ENCODE measurements around a stretch of chr10.

GRCh38 chr10:103600599-103601594 is 107.4 kb downstream of the NEURL1 start:
- RRBS, 2 experiments: no CpG with 5 or more reads among the region's 12 CpGs

- RRBS, 2 experiments: no CpG with 5 or more reads among the region's 6 CpGs
These were observed 155.6 kb downstream of the NEURL1 start for GRCh38 chr10:103649106-103649429.

- RRBS, 2 experiments: no CpG with 5 or more reads among the region's 15 CpGs
These were observed 173.7 kb downstream of the NEURL1 start for GRCh38 chr10:103666871-103667905.

GRCh38 chr10:103784878-103785346 is 70.5 kb downstream of the SH3PXD2A start:
- RRBS, 2 experiments: 93 to 100% methylated on average over 1 of the region's 8 CpGs

GRCh38 chr10:103831823-103832510 is 23.4 kb downstream of the SH3PXD2A start:
- RRBS, 2 experiments: no CpG with 5 or more reads among the region's 4 CpGs

DNA sequence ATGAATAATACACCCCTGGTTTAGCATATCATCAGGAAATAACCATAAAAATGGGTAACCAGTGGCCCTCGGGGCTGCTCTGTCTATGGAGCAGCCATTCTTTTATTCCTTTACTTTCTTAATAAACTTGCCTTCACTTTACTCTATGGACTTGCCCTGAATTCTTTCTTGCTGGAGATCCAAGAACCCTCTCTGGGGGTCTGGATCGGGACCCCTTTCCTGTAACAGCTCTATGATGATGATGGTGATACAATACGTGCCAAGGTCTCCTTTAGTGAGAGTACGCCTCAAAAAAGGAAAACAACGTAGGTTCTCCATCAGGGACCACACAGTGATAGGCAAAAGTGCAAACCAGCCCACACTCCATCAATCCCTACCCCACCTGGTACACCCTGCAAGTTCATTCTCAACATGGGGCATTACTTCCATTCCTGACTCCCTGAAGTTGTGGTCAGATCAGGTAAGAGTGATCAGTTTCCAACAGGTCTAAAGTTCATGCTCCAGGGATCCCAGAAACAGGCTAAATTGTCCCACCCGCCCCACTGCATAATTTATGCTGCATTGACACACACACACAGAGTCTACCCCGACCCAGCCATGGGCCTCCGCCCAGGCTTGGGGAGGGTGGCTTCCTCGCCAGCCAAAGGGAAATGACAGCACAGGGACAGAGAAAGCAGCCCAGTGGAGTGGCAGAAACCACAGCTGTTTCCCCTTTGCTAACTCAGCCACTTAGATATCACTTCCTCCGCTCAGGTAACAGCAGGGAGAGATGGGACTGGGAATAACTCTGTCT is 9.6 kb downstream of the SH3PXD2A start:
- RRBS, 2 experiments: no CpG with 5 or more reads among the region's 10 CpGs

- RRBS, 2 experiments: no CpG with 5 or more reads among the region's 2 CpGs
These were observed 1.6 kb downstream of the STN1 start for GRCh38 chr10:103916334-103916744.

DNA sequence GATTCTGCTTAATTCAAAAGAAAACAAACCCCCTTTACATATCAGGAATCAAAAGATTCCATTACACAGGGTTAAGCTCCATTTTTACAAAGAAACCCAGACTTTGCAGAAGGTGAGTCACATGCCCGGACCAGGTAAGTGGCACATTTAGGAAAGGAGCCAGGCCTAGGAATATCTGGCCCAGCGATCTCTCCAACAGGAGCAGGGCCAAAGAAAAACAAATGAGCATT is 1.1 kb downstream of the STN1 start:
- RRBS, 2 experiments: no CpG with 5 or more reads among the region's 2 CpGs

- RRBS, 2 experiments: no CpG with 5 or more reads among the region's 16 CpGs
These were observed 483 bp upstream of the SLK start for GRCh38 chr10:103966432-103966882.

DNA sequence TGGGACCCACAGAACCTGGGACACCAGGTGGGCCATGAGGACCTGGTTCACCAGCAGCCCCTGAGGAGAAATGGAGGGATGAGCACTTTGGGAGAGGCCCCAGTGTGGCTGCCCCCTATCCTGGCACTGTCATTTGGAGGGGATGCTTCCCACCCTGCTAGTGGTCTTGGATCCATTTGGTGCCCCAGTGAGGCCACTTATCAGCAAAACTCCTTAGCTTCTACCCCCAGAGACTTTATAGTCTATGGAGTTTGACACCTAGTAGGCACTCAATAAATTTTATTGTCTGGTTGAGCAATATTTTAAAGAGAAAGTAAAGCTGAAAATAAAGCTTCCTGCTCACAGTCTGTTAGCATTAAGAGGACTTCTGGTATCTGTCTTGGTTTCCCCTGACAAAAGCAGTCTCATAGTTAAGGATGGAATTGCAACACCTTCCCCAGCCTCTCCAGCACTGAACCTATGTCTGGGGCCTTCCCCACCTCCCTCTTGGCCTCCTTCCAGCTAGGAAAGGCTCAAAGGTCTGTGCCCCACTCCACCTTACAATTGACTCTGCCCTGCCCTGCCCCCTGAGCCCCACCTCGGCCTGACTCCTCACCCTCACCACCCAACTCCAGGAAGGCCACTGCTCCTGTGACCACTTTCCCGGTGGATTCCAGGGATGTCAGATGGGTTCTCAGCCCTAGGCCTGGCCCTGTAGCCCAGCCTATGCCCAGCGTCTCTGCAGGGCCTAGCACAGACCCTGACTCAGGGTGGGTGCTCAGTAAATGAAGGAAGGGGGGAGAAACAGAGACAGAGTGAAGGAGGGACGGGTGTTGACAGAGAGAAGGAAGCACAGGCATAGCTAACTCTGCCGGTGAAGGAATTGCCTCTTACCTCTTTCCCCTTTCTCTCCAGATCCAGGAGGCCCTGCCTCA is 33.3 kb downstream of the COL17A1 start:
- RRBS, 2 experiments: no CpG with 5 or more reads among the region's 5 CpGs

GRCh38 chr10:104064269-104064701 is 21.4 kb downstream of the COL17A1 start:
- RRBS, 2 experiments: no CpG with 5 or more reads among the region's 7 CpGs

GRCh38 chr10:104117605-104118412 is 4.2 kb upstream of the SFR1 start:
- RRBS, 2 experiments: no CpG with 5 or more reads among the region's 6 CpGs

GRCh38 chr10:104307299-104308152 is 30.7 kb downstream of the ITPRIP start:
- RRBS, 2 experiments: no CpG with 5 or more reads among the region's 7 CpGs

DNA sequence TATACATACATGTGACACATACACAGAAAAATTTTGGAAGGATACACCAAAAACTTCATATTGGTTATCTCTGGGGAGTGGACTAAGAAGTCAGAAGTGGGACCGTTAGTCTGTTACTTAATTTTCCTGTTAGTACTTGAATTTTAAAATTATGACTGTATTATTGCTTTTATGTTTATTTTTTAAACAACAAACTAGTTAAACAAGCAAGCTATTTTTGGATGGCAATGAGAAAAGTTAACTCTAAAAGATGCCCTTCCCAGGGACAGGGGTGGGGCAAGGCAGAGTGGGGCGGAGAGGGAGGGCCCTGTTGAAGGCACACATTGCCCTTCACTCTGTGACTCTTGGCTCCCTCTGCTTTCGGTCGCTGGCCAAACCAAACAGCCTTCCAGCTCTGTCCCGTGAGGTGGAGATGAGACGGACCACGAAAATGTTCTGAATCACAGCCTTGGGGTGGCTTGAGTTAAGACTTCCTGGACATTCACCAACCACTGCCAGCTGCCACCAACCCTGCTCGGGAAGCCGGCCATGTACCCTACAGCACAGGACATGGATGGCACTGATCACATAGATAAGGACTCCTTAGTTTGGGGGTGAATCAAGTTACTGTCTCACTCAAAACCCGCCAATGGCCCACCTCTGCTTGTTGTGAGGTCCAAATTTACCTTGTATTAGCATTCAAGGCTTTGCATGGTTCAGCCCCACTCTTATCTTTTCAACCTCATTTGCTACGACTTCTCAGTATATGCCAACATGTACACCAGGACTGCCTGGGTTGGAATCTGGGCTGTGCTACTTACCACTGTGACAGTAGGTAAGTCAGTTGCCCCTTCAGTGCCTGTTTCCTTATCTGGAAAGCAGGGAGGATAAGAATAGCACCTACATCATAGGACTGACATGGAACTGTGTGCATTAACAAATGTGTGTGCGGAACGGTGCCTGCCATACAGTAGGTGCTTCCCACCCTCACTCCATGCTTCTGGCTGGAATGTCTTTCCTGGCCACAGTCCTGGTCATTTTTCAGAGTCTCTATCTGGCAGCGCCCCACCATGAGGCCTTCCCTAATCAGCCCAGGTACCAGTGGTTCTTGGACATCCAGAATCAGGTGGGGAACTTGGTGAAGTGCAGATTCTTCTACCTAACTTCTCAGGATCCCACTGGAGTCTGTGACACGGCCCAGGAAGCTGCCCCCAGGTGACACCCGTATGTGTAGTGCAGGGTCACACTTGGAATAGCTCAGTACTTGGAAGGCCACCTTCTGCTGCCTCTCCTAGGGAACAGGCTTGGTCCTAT is 28.1 kb downstream of the ITPRIP start:
- RRBS, 2 experiments: no CpG with 5 or more reads among the region's 16 CpGs

DNA sequence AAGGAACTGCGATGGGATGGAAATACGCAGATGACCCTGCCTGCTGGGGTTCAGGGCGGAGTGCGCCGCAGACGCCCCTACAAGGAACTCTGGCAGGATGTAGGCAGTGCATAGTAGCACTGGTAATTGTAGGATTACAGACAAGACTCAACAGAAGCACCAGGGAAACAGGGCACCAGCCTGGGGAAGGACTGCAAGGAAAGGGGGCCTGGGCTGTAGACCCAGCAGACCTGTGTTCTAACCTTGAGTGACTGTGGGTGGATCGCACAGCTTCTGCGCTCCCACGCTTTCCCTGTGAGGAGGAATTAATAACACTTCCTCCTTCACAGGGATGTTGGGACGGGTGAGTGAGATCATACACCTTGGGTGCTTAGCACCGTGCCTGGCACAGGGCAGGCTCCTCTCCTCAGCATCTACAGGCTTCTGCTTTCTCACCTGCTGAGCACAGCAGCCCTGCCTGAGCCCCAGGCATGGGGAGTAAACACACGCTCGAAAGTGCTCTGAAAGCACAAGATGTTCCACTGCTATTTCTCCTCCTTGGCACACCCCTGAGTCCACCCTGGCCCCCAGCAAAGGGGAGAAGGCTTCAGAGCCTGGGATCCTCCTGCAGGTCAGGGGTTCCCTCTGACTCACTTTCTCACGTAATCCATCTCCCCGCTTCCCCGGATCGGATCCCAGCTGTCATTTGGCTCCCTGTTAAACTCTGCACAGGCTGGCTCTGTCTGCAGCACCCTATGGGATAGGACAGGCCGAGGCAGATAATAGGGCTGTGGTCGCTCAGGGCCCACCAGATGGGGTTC is 19.2 kb downstream of the ITPRIP start:
- RRBS, 2 experiments: no CpG with 5 or more reads among the region's 19 CpGs

DNA sequence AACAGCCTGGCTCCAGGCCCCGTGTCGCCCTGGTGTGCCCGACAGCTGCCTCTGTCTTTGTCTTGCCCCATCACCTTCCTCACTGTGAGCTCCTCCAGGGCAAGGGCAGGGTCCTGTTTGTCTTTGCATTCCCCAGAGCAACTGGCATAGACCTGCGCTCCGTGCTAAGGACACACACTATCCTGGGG is 10.5 kb downstream of the ITPRIP start:
- RRBS, 2 experiments: no CpG with 5 or more reads among the region's 5 CpGs

DNA sequence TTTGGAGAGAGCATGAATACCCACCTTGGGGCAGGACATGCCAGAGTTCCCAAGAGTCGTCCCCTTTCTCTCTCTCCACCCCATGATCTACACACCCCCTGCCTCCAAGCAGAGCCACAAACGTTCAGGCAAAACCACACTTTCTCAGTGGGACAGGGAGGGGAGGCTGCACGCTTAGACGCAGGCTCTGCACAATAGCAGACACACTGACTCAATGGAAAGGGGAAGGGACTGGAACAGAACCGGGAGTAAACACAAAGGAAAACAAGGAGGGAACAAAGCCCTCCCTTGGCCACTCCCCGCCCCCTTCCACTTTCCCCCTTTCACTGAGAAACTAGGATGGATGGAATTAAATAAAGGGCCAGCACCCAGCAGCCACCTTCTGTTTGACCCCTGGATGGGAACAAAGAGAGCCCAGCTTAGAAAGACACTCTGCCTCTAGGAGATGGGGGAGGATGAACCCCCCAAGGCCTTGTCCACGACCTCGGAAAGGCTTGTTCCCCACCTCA is 9.9 kb downstream of the ITPRIP start:
- RRBS, 2 experiments: no CpG with 5 or more reads among the region's 8 CpGs

- RRBS, 2 experiments: no CpG with 5 or more reads among the region's 3 CpGs
These were observed 1003.2 kb downstream of the SORCS3 start for GRCh38 chr10:105644290-105644670.

GRCh38 chr10:106997522-106998259 is 166.8 kb downstream of the SORCS1 start:
- RRBS, 2 experiments: no CpG with 5 or more reads among the region's 7 CpGs